Placental pericyte (primary cell): ENCODE measurements around a stretch of chr10.

GRCh38 chr10:130137687-130138560 lies 1.7 kb downstream of the GLRX3 start:
- CAGE, long polyA plus RNA: no peak

DNA sequence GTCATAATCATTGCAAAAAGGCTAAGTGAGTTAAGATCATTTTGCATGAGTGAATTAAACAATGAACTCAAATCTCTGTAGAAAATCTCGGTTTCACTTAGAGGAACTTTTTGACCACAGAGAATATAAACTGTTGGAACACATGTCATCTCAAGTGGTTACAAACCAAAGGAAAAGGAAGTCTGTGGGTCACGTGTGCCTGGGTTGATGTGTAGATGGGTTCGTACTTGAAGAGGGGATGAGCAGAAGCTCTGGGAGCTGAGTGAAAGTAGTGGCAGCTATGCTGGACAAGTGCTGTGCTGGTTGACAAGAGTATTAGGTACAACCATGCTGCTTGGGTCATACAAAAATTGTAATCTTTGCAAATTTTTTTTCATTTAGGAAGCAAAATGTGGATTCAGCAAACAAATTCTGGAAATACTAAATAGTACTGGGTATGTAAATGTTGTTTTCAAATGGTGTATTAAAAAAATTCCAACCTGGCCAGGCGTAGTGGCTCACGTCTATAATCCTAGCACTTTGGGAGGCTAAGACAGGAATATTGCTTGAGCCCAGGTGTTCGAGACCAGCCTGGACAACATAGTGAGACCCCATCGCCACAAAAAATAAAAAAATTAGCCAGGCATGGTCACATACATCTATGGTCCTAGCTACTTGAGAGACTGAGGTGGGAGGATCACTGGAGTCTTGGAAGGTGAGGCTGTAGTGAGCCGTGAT lies 35.2 kb downstream of the GLRX3 start:
- CAGE, long polyA plus RNA: no peak

DNA sequence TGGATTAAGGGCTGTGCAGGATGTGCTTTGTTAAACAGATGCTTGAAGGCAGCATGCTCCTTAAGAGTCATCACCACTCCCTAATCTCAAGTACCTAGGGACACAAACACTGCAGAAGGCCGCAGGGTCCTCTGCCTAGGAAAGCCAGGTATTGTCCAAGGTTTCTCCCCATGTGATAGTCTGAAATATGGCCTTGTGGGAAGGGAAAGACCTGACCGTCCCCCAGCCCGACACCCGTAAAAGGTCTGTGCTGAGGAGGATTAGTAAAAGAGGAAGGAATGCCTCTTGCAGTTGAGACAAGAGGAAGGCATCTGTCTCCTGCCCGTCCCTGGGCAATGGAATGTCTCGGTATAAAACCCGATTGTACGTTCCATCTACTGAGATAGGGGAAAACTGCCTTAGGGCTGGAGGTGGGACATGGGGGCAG lies 492.0 kb downstream of the GLRX3 start:
- CAGE, long polyA plus RNA: no peak

DNA sequence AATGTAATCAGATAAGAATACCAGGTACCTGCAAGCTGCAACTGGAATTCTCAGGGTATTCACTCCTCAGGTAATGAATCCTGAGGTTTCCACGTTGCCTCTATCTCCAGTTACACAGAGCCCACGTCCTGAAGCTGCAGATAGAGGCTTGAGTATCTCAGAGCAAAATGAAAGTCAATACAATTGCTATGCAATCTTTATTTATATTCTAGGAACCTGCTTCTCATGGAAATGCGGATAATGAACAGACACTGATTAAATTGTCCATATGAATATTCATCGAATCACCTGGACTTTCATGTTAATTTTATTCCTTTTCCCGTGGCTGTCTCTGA lies 95.6 kb upstream of the PPP2R2D start:
- CAGE, long polyA plus RNA: no peak

DNA sequence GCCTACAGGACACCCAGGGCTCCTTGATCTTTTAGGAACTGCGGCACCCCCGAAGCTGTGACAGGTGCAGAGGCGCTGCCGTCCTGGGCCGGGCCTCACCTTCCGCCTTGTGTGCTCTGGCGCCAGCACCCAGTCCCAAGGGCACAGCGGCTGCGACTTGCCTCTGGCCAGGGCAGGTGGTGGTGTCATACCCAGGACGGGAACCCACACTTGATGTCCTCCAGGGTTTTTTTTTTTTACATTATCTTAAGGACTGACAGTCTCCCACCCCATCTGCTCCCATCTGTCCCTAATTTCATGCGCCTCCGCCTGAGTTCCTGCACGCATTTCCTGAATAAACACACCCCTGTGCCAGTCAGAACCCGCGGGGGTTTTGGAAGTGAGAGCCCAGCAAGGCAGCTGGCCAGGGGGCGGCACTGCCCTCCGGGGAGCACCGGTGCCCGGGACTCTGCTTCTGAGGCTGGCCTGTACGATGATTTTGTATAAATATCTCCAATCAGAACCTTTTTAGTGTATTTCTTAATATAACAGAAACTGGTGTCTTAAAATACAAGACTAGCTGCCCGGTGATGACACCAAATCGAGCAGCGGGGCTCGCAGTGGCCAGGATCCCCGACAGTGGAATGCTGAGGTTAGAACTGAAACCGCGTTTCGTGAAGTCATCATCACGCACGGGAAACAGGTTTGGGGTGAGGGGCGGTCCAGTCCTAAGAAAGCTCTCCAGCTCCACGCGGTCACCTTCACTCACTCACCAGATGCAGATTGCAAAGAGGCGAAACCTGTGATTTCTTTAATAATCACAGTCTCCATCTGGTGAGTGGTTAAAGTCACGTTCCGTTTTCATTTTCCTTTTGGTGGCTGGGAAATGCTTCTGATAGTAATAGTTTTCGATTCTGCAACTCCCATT lies 19.9 kb downstream of the BNIP3 start:
- CAGE, long polyA plus RNA: no peak

DNA sequence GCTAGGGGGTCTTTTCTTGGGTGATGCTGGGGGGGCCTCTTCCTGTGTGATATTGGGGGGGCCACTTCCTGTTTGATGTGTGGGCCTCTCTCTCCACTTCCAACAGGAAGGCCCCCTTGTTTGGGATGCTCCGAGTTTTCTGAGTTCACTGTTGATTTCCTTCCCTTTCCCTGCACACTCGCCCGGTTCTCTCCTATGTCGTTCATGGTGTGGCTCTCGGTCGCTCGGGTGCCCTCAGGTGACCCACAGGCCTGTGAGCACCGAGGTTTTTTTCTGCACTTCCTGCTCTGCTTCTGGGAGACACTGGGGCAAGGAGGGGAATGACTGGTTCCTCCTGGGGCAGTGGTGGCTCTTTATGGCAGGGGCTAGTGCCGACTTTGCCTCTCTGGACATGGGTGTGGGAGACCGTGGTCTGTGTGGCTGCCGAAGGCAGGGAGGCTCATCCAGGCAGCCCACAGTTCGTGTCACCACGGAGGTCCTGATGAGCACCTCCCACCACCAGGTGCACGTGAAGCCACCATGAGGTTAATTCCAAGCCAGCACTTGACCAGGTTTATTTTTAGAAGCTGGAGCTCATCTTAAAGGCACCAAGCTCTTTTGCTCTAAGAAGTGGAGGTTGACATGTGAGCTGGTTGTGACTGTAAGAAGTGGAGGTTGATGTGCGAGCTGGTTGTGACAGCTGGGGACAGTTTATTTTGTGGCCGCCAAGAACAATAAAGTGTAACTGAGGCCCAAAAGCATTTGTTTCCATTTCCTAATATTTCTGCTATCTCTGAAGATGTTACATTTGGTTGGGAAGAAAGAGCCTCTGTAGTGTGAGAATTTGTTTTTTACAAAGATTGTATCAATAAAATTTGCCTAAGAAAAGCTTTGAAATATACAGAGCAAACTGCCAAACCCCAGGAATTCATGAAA lies 24.7 kb upstream of the DPYSL4 start:
- CAGE, long polyA plus RNA: no peak

- CAGE, long polyA plus RNA: no peak
Measured at GRCh38 chr10:132255522-132255979, 52.2 kb downstream of the STK32C start.

- CAGE, long polyA plus RNA: no peak
Measured at GRCh38 chr10:132311223-132311695, 3.5 kb upstream of the STK32C start.

DNA sequence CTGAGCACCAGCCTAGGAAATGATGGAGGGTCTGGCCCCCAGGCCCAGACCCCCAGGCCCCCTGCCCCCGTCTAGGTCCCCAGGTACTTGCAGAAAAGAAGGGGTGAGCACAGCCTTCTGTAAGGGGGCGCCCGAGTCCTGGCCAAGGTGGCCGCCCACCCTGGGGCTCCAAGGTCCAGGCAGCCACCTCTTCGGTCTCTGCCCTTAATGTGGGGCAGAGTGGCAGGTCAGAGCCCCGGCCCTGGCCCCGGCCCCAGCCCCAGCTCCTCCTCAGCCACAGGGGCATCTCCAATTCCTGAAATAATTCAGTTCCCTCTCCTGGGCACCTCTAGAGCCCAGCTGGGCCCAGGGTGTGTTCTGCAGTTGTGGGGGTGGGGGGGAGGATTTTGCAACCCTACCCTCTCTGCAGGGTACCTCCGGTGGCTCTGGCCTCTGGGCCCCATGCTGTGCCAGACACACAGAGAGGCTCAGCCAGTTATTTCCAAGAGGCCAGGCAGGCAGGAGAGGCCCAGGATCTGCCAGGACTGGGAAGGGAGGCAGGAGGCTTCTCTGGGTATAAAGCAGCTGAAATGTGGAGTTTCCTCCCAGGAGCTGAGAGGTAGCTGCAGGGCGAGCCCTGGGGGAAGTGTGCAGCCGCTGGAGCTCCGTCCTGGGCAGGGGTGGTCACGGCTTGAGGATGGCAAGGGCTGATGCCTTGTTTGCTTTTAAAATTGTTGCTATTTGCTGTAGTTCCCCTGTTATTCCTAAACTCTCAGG lies 47.9 kb downstream of the PWWP2B start:
- CAGE, long polyA plus RNA: no peak

GRCh38 chr10:132452904-132453546 lies 56.0 kb downstream of the PWWP2B start:
- CAGE, long polyA plus RNA: no peak

DNA sequence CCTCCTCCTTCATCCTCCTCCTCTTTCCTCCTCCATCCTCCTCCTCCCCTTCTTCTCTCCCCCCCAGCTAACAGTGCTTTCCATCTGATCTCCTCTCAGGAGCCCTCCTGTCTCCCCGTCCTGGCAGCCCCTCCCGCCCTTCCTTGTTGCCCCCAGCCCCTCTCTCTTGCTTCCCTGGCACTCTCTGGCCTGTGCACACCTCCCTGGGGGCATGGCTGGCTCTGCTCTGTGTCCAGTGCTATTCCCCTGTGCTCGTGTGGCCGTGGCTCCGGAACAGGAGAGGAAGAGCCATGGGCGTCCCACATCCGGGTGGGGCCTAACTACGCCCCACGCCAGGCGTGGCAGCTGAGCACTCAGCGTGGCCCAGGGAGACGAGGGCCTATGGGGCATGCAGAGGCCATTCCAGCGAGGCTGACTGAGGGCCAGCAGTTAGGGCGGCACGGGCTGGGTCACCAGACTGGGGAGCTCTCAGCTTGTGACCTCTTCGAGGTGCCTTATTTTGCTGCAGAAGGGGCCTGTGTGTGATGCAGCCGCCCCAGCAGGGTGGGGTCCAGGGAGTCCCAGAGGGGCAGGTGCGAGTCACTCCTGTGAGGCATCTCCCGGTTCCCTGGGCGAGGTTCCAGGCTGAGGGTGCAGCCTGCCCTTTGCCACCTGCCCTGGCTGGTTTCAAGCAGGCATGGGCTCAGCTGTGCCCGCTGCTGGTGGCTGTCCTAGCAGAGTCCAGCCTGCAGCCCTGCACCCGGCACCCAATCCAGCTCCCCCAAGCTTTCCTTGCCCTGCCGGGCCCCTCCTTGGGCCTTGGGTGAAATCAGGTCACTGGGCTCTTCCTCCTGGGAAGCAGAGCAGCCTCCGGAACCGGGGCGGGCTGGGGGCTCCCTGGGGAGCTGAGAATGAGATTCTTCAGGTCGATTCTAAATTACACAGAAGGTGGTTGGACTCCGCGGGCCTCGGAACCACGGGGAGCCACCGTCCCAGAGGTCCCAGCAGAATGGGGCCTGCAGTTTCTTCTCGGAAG lies 64.6 kb downstream of the PWWP2B start:
- CAGE, long polyA plus RNA: no peak

DNA sequence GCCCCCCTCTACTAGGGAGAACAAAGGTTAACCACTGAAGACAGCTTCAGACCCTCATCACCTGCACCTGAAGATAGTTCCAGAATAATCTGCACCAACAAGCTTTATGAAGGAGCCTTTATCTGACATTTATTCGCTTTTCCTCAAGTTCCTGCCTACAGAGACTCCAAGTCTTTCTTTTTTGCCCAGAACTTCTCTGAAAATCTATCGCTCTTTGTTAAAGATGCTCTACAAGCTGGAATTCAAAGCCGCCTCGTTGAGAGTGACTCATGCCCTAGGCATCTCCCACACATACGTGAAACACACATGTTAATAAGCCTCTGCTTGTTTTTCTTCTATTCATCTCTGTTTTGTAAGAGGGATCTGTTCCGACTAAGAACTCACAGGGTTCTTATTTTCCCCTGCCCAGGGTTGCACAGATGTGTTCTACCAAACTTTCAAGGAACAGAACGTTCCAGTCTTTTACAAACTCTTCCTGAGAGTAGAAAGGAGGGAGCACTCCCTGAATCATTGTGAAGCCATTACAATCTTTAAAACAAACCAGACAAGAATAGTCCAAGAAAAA lies 55.6 kb upstream of the INPP5A start:
- CAGE, long polyA plus RNA: no peak

GRCh38 chr10:132571555-132572333 lies 34.2 kb downstream of the INPP5A start:
- CAGE, long polyA plus RNA: no peak

DNA sequence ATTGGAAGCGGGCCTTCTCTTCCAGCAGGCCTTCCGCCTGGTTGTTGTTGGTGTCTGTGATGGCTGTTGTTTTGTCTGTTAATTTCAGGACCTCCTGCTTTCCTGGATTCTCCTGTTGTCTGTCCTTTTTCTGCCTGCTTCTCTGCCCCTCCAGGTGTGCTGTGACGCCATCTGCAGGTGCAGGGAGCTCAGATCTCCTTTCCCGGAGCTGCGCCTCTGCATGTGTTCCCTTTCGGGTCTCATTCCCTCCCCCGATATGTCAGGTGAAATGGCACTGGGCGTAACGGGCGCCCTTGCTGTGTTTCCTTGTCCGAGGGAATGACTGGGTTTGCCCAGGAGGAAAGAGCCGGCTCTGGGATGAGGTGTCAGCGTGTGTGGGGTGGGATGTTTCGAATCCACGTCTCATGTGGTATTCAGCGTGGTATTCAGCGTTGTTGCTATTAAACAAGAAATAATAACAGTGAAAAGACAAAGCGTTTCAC lies 54.0 kb downstream of the INPP5A start:
- CAGE, long polyA plus RNA: no peak

DNA sequence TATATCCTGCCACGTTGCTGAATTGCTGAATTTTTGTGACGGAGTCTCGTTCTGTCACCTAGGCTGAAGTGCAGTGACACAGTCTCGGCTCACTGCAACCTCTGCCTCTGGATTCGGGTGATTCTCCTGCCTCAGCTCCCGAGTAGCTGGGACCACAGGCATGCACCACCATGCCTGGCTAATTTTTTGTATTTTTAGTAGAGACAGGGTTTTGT lies 64.6 kb downstream of the INPP5A start:
- CAGE, long polyA plus RNA: no peak

- CAGE, long polyA plus RNA: no peak
Measured at GRCh38 chr10:132632102-132632730, 94.6 kb downstream of the INPP5A start.

DNA sequence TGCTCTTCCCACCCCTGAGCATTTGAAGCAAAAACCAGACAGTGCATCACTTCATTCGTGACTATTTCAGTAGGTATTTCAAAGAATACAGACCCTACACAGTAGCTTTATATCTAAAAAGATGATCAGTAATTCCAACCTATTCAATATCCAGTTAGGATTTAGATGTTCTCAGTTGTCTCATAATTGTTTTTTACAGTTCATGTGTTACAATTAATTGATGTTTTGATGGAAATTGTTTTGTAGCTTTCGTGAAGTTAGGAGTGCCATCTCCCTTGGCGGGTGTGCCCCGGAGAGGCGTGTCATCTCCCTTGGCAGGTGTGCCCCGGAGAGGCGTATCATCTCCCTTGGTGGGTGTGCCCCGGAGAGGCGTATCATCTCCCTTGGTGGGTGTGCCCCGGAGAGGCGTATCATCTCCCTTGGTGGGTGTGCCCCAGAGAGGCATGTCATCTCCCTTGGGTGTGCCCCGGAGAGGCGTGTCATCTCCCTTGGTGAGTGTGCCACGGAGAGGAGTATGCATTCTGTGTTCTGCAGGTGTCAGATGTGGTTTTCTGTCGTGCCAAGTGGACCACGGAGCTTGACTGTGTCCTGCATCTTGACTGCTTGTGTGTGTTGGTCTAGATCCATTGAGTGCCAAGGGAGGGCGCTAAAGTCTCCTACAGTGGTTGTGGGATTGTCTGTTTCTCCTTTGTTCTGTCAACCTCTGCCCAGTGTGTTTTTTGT lies 96.5 kb downstream of the INPP5A start:
- CAGE, long polyA plus RNA: no peak

DNA sequence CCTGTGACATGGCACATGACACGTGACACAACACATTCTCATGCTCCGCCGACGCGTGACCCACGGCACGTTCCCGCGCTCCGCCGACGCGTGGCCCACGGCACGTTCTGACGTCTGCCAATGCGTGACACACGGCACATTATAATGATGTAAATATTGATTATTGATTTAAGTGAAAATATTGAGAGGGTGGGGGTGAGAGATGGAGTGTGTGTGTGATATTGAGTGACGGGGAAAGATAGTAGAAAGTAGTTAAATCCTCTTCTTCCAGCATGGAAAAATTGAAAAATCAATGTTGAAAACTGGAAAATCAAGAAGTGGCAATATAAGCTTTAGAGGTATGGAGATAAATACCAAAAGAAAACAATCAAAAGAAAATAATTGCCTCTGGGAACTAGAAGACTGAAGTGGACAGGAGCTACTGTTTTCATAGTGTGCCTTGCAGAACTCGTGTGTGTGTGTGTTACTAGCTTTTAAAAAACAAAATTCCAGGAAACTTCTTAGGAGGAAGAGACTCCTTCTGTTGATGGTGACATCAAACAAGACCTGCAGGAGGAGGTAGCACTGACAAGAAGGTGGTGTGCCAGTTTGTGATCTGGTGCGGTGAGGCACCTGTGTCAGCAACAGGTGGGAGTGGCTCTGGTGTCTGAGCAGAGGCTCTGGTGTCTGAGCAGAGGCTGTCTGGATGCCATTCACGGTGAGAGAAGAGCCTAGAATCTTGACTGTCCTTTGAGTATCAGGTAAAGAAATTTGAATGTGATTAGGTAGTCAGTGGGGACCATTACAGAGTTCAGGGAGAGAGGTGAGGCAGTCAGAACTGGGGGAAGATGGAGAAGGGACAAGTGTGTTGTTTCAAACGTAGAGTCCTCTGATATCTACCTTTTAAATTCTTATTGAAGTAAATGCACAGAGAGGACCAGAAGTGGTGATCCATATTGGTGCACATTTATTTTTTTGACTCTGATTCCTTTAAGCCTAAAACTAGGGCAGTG lies 122.7 kb downstream of the INPP5A start:
- CAGE, long polyA plus RNA: no peak

- CAGE, long polyA plus RNA: no peak
Measured at GRCh38 chr10:132721363-132722140, 64.4 kb downstream of the NKX6-2 start.

GRCh38 chr10:132843033-132843320 lies 57.0 kb upstream of the NKX6-2 start:
- CAGE, long polyA plus RNA: no peak